Sigmoid colon (tissue), 4 donors: ENCODE results near the genes ASB5, VEGFC and NEIL3.

- PRO-cap: no peak
- RAMPAGE, long total RNA, 4 experiments: no peak in any of the 4 experiments
Observed at GRCh38 chr4:171676925-171677124, 136.4 kb upstream of the GALNTL6 start.

DNA sequence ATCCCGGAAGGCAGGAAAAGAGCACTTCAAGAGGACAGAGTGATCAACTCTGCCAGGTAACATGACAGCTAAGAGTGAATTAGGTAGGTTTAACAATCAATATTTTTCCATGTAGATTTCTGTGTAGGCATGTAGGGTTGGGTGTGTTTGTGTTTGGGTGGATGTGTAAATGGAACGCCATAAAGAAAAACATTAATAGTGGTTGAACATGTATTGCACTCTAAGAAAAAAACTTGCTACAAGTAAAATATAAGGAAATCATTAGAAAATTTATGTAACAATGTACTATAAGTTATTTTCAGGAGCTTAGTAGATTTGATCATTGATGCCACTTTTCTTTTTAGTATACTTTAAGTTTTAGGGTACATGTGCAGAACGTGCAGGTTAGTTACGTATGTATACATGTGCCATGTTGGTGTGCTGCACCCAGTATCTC lies 456.6 kb upstream of the GALNT7 start:
- PRO-cap: no peak
- RAMPAGE, long total RNA, 4 experiments: no peak in any of the 4 experiments

GRCh38 chr4:173176162-173177046 lies 7.8 kb downstream of the GALNT7 start:
- PRO-cap: no peak
- RAMPAGE, long total RNA, 4 experiments: no peak in any of the 4 experiments

- PRO-cap: no peak
- RAMPAGE, long total RNA, 4 experiments: no peak in any of the 4 experiments
Observed at GRCh38 chr4:173520860-173521450, 9.1 kb downstream of the HAND2 start.

- PRO-cap: bidirectional peak, plus-strand start at chr4:173528662, minus-strand start at chr4:173528540
- RAMPAGE, long total RNA, 4 experiments: start-site peak on the plus strand in 2 of 4 experiments, at chr4:173528498-173528768 at its widest, 22 to 48 reads per replicate
Observed at GRCh38 chr4:173528228-173528833, 1.7 kb downstream of the HAND2 start.

DNA sequence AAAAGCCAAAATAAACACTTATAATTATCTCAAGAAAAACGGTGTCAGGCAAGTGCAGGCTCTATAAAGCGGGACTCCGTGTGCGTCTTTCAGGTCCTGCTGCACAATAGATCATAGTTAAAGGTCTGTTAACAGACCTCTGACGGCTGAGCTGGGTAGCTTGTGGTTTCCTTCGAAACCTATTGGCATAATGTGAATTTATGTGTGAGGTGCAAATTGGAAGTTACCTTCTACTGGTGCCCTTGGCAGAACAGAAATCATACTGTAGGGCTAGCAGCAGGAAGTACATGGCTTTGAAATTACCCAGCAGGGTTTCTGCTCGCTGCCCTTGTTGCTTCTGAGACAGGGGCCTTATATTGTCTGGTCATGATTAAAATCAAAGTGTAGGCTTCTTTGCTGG lies 216.4 kb upstream of the HAND2 start:
- PRO-cap: no peak
- RAMPAGE, long total RNA, 4 experiments: no peak in any of the 4 experiments

DNA sequence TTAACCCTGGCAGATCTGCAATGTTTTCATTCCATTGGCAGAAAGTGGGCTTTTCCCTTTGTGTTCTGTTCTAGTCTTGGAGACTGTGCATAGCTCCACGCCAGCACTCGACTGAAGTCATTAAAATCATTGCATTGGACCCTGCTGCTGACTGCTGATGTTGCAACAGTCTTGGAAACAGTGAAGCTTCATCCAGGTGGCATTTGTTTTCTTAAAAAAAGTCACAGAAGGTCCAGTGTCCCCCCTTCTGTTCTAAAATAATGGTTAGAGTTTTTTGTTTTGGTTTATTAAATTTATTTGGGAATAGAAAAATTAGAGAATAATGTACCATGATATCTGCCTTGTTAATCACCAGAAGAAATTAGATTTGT lies 277.5 kb upstream of the HAND2 start:
- PRO-cap: no peak
- RAMPAGE, long total RNA, 4 experiments: no peak in any of the 4 experiments

- PRO-cap: no peak
- RAMPAGE, long total RNA, 4 experiments: no peak in any of the 4 experiments
Observed at GRCh38 chr4:174152546-174153191, 130.8 kb downstream of the FBXO8 start.

DNA sequence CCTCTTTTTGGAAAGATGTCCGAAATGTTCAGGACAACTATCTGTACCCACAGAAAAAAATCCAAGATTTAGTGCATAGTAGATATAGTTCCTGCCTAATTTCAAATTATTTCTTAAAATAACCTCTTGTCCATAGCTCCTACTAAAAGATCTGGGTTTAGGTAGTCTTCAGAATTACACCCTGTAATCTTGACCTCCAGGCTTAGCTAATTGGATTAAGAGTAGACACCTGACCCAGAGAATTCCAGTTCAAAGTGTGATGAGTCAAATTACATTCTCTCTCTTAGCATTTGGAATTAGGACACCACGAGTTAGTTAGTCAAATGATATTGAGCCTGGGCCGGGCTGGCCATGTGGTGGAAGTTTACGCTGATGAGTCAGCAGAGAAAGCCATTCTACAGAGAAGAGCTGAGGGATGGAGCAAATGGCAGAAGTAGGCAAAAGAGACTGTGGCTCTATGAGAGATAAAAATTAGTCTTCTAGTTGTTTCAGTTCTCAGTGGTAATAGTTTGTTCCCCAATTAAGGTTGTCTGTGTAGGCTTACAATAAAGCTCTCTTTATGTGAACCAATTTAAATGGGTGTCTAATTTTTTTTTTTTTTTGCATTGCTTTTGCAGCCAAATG lies 31.0 kb downstream of the CEP44 start:
- PRO-cap: no peak
- RAMPAGE, long total RNA, 4 experiments: no peak in any of the 4 experiments

DNA sequence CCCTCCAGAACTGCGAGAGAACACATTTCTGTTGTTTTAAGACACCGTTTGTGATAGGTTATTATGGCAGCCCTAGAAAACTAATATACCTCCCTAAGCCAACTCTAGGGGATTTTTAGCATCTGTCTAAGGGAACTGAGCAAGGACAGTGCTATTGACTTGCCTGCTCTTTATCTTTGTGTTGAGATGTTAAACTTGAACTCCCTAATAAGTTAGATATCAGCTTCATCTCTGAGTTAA lies 147.5 kb downstream of the GLRA3 start:
- PRO-cap: no peak
- RAMPAGE, long total RNA, 4 experiments: no peak in any of the 4 experiments

- PRO-cap: no peak
- RAMPAGE, long total RNA, 4 experiments: no peak in any of the 4 experiments
Observed at GRCh38 chr4:175412137-175412666, 399.9 kb downstream of the GPM6A start.

- PRO-cap: no peak
- RAMPAGE, long total RNA, 4 experiments: start-site peak on the minus strand in 3 of 4 experiments, at chr4:176269158-176269189 at its widest, 41 to 93 reads per replicate
Observed at GRCh38 chr4:176268855-176269490, at the start of gene ASB5. Gene ASB5 (minus strand): TSS chr4:176269222.

- PRO-cap: bidirectional peak, plus-strand start at chr4:176319988, minus-strand start at chr4:176319723
- RAMPAGE, long total RNA, 4 experiments: no peak in any of the 4 experiments
Observed at GRCh38 chr4:176319603-176319794, 267 bp upstream of the SPCS3 start.

DNA sequence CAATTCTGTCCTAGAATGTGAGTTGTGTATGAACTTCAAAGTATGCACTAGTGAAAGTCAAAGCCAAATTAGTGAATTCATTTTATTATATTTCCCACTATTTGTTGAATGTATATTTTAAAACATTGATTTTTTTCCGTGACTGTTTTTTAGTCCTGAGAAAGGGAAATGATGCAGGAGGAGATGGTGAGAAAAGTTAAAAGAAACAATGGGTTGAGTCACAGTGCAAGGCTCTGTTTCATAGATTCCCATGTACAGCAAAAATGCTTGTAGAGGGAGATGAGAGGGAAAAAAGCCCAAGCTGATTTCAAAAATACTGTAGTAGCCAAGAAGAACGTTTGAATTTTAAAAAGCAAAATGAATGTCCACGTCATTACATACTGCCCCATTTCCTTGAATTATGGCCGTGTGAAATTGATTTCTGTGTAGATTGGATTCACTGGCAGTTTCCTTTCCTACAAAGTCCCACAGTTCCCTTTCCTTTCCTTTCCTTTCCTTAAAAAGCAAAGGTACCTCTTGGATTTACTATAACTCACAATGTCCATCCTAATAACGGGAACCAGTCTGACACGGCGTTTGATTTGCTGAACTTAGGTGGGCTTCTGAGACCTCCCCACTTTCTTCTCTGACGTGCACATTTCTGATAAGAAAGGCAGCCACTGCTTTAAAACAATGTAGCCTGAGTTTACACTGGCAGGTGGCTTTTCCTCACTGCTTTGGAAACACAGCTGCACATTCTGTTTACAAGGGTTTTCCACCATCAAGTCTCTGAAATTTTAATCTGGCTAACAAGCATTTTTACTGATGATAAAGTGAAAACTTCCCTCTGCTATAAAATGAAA lies 63.7 kb downstream of the SPCS3 start:
- PRO-cap: no peak
- RAMPAGE, long total RNA, 4 experiments: no peak in any of the 4 experiments

GRCh38 chr4:176788872-176789357 lies 3.8 kb downstream of the VEGFC start:
- PRO-cap: no peak
- RAMPAGE, long total RNA, 4 experiments: no peak in any of the 4 experiments

DNA sequence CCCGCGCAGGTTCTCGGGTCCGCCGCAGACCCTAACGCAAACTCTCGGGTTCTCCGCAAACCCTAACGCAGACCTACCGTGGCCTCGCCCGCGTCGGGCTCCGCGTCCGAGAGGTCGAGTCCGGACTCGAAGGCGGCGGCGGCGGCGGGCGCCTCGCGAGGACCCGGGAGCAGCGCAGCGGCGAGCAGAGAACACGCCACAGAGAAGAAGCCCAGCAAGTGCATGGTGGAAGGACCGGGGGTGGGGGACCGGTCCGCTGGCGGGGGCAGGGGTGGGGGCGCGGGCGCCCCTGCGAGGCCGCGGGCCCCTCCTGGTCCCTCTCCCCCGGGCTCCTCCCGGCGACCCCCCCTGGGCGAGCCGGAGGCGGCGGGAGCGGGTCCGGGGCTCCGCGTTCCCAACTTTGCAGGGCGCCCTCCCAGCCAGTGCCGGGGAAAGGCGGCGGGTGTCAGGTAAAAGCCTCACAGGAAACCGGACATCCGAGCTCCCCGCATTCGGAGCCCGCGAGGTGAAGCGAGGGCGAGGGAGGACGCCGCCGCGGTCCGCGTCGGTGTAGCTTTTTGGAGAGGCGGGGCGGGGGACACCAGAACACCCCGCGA lies 536 bp downstream of the VEGFC start:
- PRO-cap: no peak
- RAMPAGE, long total RNA, 4 experiments: no peak in any of the 4 experiments

DNA sequence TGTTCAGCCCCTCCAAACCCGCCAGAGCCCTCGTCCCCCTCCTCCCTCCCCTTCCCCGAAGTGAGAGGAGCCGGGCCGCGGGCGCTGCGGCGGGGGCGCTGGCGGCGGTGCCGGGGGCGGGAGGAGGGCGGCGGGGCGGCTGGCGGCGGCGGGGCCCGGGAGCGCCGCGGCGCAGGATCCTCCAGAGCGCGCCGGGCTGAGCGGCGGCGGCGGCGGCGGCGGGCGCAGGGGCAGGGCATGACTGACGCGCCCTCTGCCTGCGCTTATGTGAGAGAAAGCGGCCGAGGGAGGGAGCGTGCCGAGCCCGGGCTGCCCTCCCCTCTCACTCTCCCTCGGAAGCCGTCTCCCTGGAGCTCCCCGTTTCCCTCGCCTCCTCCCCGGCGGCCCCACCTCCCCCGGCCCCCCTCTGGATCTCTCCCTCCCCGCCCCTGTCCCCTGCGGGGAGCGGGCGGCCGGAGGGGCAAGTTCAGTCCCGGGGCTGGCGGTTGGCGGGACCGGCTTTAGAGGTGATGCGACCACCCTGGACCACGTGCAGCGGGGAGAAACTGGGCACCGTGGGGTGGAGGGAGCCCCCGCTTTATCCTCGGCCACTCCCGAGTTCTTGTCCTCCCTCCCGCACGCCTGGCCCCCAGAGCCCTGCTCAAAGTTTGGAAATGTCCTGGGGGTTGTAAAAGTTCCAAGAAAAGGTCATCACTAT lies at the start of gene VEGFC:
Gene VEGFC (minus strand): TSS at position 239 of the 697 bp plus-strand sequence.
- PRO-cap: no peak
- RAMPAGE, long total RNA, 4 experiments: no peak in any of the 4 experiments

GRCh38 chr4:177309588-177310507 lies at the start of gene NEIL3:
Gene NEIL3 (plus strand): TSS chr4:177309874.
- PRO-cap: no peak
- RAMPAGE, long total RNA, 4 experiments: no peak in any of the 4 experiments

GRCh38 chr4:178322405-178322820 lies 880.2 kb upstream of the AGA start:
- PRO-cap: no peak
- RAMPAGE, long total RNA, 4 experiments: no peak in any of the 4 experiments

DNA sequence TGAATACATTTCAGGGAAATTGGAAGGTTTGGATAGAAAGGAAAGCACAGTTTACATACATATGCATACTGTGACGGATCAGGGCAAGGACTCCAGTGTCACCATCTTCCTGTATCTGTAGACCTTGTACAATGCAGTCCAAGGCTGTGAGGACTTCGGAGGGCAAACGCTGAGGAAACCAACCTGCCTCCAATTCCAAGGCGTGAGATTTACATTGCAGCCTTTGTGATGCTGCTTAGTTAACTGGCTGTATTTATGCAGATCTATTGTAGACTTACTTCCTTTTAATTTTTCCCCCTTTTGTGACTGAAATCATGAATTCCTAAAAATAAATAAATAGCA lies 2185.7 kb upstream of the TENM3 start:
- PRO-cap: no peak
- RAMPAGE, long total RNA, 4 experiments: no peak in any of the 4 experiments